Vein endothelial cell (primary cell): Measurements from ENCODE around the gene WWC2.

- CAGE, long polyA plus RNA, result no peak
Measured at GRCh38 chr4:182897904-182898661, 19.1 kb downstream of the DCTD start.

DNA sequence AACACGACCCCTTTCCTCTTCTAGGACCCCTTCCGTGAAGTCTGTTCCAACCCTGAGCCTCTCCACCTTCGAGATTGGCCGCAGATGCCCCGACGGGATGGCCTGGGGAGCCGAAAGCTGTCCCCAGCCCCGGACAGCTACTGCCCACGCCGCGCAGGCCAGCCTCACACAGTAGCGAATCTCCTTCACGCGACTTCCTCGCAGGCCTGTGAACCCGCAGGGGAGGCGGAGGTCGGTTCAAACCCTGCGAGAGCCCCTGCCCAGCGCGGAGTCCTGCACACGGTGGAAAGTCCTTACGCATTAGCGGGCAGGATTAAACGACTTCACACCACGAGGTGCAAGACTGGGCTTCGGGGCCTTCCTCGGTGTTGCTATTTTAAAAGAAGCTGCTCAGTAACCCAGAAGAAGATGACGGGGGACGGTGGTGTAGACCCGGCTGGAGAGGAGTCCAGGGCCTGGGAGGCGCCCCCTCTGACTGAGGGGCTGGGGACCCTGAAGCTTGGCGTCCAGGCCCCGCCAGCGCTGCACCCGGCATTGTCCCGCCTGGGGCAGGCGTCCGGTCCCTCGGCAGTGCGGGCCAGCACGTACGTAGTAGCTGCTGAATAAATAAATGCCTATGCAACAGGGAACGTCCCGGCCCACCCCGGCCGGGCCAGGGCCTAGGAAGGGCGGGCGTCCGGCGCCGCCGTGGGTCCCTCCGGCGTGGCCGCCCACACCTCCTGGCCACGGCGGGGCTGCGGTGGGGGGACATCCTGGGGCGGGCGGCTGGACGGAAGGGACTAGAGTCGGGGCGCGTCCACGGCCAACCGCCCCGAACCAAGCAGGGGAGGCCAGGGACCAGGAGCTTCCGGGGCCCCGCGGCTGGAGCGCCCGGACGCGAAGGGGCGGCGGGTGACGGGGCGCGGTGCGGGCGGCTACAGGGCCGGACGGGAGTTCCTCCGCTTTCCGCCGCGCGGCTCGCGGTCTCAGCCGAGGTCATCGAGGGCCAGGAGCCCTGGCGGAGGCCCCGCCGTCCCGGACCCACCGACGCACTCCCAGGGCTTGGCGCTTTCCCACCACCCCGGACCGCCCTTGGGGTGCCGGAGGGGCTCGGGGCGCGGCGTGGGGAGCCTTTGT, 1.1 kb upstream of the WWC2 start:
- CAGE, long polyA plus RNA, result no peak

- CAGE, long polyA plus RNA, result no peak
Measured at GRCh38 chr4:183098725-183099803, at the start of gene WWC2. Gene WWC2 (plus strand): TSS chr4:183099257.

- CAGE, long polyA plus RNA, result no peak
Measured at GRCh38 chr4:183146422-183147033, 47.5 kb downstream of the WWC2 start.

- CAGE, long polyA plus RNA, result no peak
Measured at GRCh38 chr4:183443595-183444244, 716 bp upstream of the CDKN2AIP start.

DNA sequence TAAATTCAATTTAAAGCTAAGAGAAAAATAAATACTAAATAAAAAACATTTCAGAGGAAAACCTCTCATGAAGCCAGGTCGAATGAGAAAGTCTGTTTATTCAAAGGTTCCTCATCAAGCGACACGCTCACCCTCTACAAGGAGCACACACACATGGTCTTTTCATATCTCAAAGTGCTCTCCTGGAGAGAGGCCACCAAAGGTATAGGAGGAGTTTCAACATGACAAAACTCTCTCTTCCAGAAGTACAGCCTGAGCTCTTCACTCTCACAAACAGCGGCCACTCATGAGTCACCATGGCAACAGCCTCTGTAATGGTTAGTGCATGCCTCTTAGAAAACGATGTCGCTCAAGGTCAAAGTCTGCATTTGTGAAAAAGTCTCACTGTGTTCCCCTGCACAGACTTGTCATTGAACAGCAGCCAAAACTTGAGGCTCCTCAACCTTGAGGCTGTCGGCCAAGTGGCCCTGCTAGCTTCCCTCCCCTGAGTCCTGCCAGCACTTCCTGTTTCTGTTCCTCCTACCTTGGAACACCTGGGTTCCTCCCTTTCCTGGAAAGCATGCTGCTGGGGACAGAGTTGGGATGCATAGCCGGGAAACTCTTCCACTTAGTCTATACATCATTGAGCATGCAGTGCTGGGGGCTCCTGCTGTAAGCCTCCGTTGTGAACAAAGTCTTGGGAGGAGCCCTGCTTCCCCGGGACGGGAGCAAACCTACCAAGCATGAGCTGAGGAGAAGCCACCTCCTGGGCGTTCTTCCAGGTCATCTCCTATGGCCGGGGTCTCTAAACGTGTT, 66.5 kb downstream of the ING2 start:
- CAGE, long polyA plus RNA, result no peak

DNA sequence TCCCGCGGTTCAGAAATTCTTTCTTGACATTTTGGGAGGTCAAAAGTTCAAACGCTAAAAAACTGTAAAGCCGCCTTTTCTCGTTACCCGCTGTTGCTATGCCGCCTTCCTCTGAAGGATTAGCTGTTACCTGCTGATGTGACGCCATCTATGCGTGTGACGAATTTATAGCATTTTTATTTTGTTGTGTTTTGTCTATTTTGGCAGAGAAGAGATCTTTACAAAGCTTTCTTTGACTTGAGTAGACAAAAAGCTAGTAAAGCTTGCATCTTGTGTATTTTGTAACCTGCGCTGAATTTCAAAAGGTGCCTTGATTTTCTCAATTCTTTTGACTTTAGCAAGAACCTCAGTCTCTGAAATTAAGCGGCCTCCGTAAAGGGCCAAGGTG, 106.1 kb upstream of the STOX2 start:
- CAGE, long polyA plus RNA, result no peak

DNA sequence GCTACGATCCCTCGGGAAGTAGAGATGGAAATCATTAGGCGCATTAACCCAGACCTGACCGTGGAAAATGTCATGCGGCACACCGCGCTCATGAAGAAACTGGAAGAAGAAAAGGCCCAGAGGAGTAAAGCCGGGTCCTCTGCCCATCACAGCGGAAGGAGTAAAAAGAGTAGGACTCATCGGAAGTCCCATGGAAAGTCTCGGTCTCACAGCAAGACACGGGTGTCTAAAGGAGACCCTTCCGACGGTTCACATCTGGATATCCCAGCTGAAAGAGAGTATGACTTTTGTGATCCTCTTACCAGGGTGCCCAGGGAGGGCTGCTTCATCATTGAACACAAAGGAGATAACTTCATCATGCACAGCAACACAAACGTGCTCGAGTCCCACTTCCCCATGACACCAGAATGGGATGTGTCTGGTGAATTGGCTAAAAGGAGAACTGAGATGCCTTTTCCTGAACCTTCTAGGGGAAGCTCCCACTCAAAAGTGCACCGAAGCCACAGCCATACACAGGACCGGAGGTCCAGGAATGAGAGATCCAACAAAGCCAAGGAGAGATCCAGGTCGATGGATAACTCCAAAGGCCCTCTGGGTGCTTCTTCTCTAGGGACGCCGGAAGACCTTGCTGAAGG, 104.8 kb downstream of the STOX2 start:
- CAGE, long polyA plus RNA, result no peak

- CAGE, long polyA plus RNA, result no peak
Measured at GRCh38 chr4:184281271-184281770, 63.6 kb upstream of the ENPP6 start.

GRCh38 chr4:184344920-184346051, 127.6 kb upstream of the ENPP6 start:
- CAGE, long polyA plus RNA, result no peak

DNA sequence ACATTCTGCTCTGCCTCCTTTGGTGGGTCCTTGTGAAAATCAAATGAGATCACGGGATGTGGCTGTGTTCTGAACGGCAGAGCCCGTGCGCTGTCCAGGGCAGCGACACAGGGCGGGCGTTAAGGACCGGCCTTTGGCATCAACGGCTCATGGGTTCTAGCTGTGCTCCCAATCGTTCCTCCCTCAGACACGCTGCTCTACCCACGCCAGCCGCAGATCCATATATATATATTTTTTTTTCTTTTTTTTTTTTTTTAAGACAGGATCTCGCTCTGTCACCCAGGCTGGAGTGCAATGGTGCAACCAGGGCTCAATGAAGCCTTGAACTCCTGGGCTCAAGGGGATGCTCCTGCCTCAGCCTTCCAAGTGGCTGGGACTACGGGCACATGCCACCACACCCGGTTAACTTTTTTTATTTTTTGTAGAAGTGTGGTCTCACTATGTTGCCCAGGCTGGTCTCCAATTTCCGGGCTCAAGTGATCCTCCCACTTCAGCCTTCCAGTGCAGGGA, 78.1 kb downstream of the IRF2 start:
- CAGE, long polyA plus RNA, result no peak

- CAGE, long polyA plus RNA, result no peak
Measured at GRCh38 chr4:184407783-184408582, 66.4 kb downstream of the IRF2 start.

GRCh38 chr4:184412649-184413236, 61.6 kb downstream of the IRF2 start:
- CAGE, long polyA plus RNA, result no peak

DNA sequence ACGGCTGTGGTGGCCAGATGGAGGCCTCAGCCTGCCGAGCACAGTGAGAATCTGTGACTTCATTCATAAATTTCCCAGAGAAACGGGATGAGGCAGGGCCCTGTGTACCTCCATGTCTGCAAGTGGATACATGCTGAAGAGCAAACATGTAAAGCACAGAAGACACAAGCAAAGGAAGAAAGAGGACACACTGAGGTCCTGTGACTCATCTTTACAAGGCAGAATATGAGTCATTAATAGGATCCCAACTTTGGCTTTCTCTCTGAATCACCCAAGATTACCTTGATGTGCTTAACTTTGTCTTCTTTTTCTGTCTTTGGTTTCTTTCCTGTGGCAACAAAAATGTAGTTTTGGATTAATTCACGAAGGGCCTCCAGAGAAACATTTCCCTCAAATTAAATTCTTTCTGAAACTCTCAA, 56.5 kb downstream of the IRF2 start:
- CAGE, long polyA plus RNA, result no peak

GRCh38 chr4:184747968-184748809, 14.3 kb upstream of the CENPU start:
- CAGE, long polyA plus RNA, result no peak

DNA sequence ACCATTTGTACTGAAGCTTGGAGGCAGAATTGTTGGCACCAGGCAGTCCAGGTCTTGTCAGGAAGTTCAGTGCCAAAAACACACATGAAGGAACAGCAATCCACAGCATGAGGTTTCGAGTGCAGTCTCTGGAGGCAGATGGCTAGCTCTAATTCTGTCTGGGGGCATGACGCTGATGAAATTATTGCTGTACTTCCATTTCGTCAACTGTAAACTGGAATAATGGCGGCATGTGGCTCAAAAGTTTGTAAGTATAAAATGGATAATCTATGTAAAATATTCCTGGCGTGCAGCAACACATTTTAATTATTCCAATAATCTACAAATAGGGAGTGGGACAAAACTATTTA, 18.7 kb upstream of the CENPU start:
- CAGE, long polyA plus RNA, result no peak

DNA sequence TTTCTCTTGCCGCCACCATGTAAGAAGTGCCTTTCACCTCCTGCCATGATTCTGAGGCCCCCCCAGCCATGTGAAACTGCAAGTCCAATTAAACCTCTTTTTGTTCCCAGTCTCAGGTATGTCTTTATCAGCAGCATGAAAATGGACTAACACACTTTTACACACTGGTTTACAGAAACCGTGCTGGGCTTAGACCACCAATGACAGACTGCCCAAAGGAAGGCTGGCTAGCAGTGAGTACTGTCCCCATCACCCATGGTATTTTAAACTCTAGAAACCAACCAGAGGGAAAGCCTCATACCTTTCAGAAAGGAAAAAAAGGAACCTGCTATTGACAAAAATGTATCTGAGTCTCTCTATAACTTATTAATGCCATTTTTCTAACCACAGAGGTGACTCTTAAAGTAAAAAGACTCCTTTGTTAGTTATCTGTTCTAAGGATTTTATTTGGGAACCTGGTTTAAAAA, 45.5 kb upstream of the CENPU start:
- CAGE, long polyA plus RNA, result no peak

DNA sequence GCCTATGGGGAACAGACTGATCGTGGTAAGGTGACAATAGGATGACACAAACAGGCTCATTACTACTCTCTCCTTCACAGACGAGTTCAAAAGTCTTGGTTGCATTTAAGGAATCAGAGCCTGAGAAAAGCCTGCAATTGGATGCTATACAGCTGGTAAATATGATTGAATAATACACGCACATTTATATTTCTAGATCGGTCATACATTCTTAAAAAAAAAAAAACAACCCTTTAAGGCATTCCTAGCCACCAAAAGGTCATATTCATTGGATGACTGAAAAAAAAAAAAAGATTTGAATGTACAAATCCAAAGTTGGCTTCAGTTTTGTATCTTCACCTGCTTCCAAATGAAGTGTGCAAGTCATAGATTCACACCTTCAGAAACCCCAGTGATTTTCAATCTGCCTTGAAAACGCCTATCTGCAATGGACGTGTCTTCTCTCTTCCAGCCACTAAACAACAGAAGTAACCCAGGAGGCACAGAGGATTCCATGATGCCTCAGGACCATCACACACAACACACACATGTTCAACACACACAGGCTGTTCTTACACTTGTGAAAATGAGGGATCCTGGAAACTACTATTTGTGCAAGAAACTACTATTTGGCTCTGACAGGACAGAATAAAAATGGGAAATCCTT, 43.6 kb downstream of the ACSL1 start:
- CAGE, long polyA plus RNA, result no peak

DNA sequence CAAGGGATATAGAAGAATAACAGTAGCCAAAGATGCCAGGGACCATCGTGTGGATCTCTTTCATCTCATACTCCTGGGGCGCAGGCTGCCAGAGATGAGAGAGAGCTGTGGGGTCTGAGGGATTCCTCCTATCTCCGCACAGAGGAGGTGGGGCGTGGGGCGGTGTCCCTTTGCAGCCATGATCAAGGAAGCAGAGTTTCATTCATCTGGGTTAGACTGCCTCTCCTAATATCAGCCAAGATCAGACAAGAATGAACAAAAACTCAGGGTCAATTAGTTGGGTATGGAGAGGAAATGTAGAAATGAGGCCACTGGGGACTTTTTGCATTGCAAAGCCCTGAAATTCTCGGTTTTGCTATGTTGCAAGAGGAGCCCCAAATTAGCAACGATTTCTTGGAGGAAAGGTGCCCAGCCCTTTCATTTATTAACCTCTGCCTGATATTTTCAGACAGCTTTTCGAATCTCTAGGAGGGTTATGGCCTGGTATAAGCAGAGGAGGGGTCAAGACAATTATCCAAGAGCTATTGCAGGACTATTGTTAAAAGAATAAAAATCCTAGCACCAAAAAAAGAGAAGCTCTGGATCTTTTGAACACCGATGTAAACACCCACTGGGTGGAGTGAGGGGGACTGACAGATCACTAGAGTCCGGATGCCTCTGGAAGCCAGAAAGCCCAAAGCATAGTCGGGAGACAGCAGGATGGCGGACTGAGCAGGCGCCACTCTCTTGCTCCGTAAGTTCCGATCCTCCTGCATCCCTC, 34.3 kb upstream of the ACSL1 start:
- CAGE, long polyA plus RNA, result no peak

DNA sequence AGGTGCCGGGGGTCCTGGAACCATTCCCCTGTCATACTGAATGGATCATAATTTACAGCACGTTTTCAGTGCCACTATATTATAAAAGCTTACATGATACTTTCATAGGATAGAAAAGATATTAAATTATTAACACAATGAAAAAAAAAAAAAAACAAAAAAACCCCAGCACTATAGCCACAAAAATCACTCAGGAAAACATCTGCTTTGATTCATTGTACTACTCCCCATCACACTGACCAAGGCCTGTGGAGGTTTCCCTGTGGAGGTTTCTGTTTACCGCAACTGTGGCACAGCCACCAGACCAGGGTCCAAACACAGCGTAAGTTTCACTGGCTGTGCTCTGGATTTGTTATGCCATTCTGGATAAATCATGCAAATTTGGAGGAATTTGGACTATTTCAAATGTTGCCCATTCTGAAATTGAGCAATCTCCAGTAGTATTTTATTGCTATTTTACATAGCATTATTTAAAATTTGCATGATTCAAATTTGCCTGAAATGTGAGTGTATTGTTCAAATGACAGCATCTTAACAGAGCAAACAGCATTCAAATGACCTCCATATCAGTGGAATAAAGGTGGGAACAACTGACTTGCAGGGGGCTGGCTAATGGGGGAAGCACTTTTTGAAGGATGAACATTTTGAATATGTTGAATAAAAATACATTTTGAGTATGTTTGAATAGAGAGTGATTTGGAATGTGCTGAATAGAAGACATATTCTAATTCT, 66.0 kb upstream of the ACSL1 start:
- CAGE, long polyA plus RNA, result no peak